Metastatic Breast Carcinoma in the Brain (tissue), 10 donors: ENCODE measurements around the gene TRIM75.

DNA sequence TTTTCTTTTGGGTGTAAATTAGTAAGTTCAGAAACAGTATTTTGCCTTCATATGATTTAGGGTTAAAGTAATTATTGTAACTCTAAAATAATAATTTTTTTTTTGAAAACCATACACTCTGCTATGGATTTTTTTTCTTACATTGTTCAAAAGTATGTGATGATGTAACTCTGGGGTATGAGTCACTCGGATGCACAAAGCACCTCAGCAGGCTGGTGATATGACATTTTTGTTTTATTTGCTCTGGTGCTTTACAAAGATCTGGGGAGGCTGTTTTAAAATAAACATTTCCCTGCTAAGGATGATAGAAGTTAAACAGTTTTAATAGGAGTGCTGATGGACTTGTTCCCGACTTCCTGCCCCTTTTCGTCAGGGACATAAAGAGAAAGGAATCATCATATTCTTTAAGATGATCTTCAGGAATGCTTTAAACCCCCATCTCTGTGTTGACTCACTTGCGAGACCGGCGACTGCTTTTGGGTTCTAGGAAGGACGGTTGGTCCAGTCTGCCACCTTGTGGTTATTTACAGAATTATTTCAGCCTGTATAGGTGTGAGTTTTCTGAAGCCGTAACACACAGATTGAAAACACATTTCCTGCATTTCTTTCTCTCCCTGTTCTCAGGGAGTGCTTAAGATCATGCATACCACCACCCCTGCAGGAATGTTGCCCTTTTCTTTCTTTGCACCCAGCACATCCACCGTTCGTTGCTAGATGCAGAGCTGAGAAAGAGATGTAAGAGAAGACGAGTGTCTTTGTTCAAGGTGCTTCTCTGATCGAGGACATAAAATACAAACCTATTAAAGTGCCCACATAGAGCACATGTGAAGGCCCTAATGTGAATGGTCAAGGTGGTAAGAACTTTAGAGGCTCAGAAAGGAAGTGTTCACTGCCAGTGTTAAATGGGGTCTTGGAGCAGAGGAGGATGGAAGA is 72.6 kb downstream of the RAPGEF2 start:
- PRO-cap, 10 experiments: no peak in any of the 10 experiments

DNA sequence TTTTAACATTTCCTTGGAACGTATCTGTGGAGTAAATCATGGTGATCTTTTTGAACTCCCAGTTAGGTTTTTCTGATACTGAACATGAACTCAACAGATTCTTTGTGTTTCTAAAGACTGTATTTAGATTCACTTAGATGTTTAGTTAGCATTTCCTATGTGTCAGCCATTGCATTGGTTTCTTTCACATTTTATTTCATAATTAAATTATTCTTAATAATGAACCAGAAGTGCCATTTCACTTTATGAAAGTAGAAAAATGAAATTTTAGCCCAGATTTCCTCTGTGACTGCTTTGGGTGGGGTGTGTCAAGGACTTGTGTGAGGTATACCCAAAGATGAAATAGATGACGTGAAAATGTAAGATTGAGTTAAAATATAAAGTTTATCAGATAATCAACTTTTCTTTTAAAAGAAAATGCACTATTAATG is 160.0 kb downstream of the RAPGEF2 start:
- PRO-cap, 10 experiments: no peak in any of the 10 experiments

GRCh38 chr4:159314211-159314781 is 211.4 kb downstream of the RAPGEF2 start:
- PRO-cap, 10 experiments: no peak in any of the 10 experiments

DNA sequence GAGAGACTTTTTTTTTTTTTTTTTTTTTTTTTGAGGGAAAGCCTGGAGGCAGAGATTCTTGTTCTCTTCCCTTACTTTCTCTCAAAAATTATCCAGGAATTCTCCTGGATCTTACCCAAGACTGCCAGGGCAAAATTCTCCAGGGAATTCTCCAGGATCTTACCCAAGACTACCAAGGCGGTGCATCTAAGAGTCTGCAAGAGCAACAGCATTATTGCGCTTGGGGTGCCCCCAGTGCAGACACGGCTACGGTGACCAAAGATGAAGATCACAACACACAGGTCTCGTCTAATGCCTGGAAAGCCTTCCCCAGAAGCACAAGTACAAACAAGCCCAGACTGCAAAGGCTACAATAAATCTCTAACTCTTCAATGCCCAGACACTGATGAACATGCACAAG is 1014.3 kb downstream of the FSTL5 start:
- PRO-cap, 10 experiments: no peak in any of the 10 experiments

- PRO-cap, 10 experiments: no peak in any of the 10 experiments
Observed at GRCh38 chr4:164197697-164197996, 186.2 kb downstream of the MARCHF1 start.

- PRO-cap, 10 experiments: no peak in any of the 10 experiments
Observed at GRCh38 chr4:164252193-164252701, 131.6 kb downstream of the MARCHF1 start.

- PRO-cap, 10 experiments: no peak in any of the 10 experiments
Observed at GRCh38 chr4:165053615-165054108, at the start of gene TRIM75. TRIM75 (plus strand) TSS chr4:165053866.

GRCh38 chr4:165077302-165077672 is 23.6 kb downstream of the TRIM75 start:
- PRO-cap, 10 experiments: no peak in any of the 10 experiments

DNA sequence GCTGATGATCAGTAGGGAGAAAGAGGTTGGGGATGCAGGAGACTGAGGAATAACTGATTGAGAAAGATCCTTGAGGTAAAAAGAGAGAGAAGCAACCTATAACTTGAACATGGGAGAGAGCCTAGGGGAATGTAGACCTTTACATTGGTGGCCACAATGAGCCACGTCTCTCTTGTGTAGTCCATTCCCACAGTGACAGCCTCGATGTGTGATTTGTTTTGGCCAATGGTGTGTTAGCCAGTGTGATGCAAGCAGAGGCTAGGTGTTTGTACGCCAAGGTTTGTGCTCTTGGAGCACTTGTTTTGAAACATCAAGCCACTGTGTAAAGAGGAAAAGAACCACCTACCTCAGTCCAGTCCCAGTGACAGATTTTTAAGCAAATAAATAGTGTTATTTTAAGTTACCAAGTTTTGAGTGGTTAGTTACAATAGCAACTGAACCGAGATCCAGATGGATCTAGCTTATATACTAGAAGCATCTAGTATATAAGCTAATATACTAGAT is 23.9 kb upstream of the TMEM192 start:
- PRO-cap, 10 experiments: no peak in any of the 10 experiments

DNA sequence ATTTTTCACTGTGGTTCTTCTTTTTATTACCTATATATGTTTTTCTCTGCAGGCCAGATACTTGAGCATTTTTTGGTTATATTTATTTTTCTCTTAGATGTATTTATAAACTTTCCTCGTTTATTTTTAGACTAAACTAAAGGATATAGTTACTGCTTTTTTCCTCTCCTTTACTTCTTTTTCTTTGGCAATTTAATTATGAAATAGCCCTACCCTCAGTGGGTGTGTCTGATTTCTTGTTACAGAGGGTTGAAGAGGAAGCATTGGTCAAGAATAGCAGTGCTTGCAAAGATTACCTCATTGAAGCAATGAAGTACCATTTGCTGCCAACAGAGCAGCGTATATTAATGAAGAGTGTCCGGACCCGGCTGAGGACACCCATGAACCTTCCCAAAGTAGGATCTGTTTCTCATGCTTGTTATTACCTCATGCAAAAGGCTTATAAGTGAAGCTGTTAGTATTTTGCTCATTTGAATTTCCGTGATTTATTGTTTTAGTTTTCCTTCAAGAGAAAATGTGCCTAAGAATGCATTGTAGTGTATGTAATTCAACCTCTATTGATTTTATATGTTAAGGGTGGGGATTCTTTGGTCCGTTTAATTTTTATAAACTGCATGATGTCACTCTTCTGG is 19.9 kb upstream of the GK3 start:
- PRO-cap, 10 experiments: no peak in any of the 10 experiments

DNA sequence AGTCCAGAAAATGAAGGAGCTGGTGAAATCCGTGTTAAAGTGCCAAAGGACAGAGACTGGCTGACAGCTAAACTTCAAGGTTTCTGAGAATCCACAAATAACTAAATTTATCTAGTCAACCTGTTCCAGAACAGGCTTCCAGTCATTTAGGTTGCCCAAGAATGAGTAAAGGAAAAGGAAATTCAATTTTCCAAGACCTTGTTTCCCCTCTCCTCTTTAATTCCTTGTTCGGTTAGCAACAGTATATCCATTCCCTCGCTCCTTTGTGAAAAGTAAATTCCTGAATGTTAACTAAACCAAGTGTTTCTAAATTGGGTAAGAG is 1.0 kb downstream of the MSMO1 start:
- PRO-cap, 10 experiments: no peak in any of the 10 experiments

DNA sequence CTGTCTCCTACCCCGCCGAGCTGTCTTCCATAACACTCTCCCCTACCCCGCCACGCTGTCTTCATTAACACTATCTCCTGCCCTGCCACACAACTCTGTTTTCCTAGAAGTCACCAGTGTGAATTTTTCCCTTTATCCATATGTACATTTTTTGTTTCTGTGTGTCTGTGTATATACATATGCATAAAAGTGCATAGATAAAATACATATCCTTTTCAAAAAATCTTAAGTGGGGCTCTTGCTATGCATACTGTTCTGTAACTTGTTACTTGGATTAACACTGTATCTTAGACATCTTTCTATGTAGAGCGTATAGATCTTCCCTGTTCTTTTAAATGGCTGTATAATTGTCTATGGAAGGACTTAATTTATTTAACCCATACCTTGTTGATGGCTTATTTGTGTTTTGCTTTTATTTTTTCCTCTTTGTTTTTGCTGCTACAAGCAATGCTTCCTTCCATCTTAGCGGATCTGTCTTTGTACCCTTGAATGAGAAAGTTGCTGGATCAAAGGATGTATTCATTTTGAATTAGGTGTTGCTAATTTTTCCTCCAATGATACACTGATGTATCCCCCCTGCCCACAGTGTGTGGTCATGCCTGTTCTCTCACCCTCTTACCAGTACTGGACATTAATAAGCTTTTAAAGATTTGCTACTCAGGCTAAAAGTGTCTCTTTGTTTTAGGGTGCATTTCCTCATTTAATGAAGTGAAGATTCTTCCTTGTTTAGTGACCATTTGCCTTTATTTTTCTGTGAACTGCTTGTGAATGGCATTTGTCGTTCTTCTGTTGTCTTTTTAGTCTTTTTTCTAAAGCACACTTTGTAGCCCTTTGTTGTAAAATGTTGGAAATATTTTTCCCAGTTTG is 4.8 kb downstream of the MSMO1 start:
- PRO-cap, 10 experiments: no peak in any of the 10 experiments

- PRO-cap, 10 experiments: no peak in any of the 10 experiments
Observed at GRCh38 chr4:165336429-165337345, 9.2 kb downstream of the MSMO1 start.

DNA sequence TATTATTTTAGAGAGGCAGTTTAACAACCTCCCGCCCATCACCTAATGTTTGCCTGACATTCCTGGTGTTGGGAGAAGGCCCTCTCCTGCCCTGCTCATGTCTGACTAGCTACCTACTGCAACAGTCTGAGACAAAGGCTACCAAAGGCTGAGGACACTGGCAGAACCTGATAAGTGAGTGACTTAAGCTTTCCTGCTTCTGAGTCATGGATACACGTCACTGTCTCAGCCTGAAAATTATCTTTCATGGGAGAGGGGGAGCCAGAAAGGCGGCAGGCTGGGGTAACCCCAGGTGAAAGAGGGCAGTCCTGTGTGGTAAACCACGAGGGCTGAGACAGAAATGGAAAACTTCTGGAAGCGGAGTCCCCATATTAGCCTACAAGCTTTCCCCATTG is 97.8 kb downstream of the CPE start:
- PRO-cap, 10 experiments: peak in 1 of 10 experiments; most common plus-strand start position 264 of the sequence (in 1); most common minus-strand start position 120 of the sequence (in 1)

- PRO-cap, 10 experiments: no peak in any of the 10 experiments
Observed at GRCh38 chr4:165580448-165580969, 201.7 kb downstream of the CPE start.

- PRO-cap, 10 experiments: no peak in any of the 10 experiments
Observed at GRCh38 chr4:168138228-168138588, 45.9 kb downstream of the ANXA10 start.

GRCh38 chr4:168735640-168736133 is 238.8 kb downstream of the PALLD start:
- PRO-cap, 10 experiments: no peak in any of the 10 experiments

DNA sequence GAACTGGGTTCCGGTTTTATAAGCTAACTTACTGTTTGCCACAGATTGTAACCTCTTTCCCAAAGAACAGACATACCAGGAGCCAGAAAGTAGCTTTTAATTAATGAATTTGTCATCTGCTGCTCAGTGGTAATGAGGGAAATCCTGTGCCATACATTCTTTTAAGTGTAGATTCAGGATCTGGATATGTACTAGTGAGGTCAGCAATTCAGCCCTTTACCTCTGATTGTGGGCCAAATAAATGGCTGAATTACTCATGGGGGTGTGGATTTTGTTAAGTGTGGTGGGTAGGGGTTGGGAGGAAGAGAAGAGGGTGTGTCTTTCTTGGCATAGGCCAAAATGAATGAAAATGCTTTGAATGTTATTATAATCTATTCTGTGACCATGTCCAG is 244.5 kb downstream of the CBR4 start:
- PRO-cap, 10 experiments: no peak in any of the 10 experiments

DNA sequence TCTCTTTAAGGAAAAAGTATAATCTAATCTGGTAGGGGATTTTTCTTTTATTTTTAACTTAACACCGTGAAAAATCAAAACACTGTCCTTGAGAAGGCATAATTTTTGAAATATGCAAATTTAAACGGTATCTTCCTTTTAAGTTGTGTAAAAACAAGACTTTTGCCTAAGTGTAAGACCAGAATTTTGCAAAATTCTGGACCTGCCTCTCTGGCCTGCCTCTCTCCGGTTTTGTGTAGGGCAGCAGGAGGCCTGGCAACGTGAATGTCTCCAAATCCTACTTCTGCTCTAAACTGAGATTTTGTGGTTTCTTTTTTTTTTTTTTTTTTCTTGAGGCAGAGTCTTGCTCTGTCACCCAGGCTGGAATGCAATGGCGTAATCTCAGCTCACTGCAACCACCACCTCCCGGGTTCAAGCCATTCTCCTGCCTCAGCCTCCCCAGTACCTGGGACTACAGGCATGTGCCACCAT is 220.2 kb downstream of the CBR4 start:
- PRO-cap, 10 experiments: peak in 2 of 10 experiments; most common minus-strand start position 233 of the sequence (in 1)

GRCh38 chr4:168822216-168822968 is 187.7 kb downstream of the CBR4 start:
- PRO-cap, 10 experiments: no peak in any of the 10 experiments